SK-N-DZ (cell line): Measurements from ENCODE around the gene PWP1.

GRCh38 chr12:107645740-107646596, 39.6 kb upstream of the PWP1 start:
RAMPAGE:
- cytosol, long total RNA: no peak
- nucleus, long total RNA: no peak

DNA sequence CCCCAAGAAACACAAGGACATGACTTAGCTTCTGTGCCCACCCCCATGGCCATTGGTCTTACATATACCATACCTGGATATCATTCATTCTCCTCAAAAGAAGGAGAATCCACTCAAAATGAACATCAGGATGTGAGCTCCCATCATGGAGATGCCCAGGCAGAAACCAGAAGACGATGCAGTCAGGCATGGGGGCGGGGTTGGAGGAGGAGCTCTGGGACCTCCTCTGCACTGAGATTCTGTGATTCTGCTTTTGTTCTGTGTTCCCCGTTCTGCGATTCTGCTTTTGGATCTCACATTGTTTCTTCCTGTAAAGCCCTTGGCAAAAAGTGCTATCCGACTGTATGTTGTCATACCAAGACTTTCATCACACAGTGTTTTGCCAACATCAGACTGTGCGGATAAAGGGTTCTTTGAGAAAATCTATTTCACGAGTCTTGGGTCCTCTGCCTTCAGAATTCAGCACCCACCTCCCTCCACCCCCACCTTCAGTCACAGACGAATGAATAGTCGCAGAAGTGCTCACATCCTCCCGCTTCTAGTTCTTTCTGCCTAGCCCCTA, 24.8 kb upstream of the PWP1 start:
RAMPAGE:
- cytosol, long total RNA: no peak
- nucleus, long total RNA: no peak

DNA sequence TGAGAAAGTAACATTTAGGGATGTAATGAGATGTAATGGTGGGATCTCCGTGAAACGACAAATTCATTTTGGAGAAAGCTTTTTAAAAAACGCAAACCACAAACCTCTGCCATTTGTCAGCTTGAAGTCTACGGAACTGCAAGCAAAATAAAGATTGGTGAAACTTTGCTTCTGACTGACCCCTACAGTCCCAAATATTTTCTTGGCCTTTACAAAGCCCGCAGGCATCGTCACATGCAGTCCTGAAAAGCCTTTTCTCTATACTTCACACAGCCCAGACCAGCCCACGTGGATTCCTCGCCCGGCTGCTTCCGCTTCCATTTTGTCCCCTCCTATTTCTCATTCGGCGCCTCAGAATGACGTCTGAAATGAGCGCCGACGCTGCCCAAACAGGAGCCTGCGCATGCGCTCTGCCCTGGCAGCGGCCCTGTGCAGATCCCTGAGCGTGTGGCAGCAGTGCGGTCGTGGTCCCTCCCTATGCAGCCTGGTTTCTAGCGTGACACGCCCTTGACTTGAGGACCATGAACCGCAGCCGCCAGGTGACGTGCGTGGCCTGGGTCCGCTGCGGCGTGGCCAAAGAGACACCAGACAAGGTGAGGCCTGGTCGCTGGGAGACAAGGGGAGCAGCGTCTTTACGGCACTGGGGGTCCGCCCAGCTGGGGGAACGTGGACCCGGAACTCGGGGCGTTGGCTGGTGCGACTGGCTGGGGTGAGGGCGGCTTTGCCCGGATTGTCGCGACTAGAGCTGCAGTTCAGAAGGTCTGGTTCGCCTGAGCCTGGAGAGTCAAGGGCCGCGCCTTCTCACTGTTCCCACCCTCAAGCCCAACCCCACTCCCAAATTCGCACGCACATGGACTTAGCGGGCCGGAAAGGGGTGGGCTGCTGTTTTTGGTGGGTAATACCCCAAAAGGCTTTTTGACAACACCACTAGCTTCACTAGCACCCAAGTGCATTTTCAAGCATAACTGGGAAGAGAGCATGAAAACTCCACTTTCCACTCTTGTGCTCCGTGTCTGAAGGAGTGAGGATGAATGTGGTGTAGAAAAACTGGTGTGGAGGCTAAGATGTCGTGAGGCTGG, at the start of gene PWP1:
PWP1 (plus strand) TSS at position 421 of the 1,079 bp plus-strand sequence.
RAMPAGE:
- cytosol, long total RNA: start-site peak on the plus strand centred at position 466 of the sequence, 104 bp wide, 1,515 and 1,333 reads in 2 replicates
- nucleus, long total RNA: start-site peak on the minus strand centred at position 302 of the sequence, 80 bp wide, 84 and 35 reads in 2 replicates; start-site peak on the plus strand centred at position 465 of the sequence, 105 bp wide, 646 and 88 reads in 2 replicates

DNA sequence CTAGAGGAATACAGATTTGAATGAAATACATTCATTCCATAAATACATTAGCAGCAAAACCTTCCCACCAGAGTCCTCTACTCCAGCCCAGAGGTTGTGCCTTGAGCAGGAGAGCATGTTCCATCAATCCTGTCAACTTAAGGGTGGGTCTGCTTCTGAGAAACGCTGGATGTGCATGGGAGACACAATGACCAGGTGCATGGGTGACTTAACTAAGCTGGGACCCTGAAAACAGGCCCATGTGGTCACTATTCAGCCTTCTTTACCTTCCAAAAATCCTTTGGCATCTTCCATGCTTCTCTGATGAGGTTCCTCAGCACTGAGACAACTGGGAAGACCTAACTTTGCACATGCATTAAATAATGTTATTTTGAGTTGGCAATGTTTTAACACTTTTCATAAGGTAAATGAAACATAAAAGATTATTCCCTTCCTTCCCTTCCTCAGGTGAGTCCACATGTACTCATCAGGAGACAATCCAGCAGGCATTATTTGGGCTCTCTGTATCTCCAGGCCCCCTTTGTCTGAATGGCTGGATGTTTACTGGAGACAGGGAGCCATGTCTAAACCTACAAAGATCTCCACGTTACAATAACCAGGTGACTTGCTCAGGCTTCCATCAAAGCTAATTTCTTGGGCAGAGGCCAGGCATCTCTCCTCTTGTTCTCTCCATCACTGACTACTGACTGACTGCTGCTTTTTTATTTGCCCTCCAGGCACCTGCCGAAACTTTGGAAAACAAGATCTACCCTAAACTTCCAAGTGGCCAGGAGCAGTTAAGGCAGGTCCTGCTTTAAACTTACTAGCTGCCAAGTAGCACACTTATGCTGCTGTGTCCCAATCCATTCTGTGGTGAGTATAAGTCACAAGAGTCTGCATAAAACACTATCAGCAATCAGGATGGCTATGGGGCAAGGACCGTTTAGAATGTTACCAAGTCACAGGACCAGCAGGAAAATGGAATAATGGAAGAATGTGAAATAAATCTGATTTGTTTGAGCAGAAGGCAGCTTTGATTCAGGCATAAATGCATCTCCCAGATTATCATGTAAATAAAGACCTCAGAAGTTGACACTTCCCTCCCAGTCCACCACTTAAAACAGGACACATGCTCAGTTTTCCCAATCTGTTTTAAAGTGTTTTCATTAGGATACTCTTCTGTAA, 27.7 kb downstream of the PRDM4 start:
RAMPAGE:
- cytosol, long total RNA: no peak
- nucleus, long total RNA: no peak

RAMPAGE:
- cytosol, long total RNA: no peak
- nucleus, long total RNA: no peak
Measured at GRCh38 chr12:108288766-108289621, 50.1 kb downstream of the CMKLR1 start.

GRCh38 chr12:108312900-108313165, 26.3 kb downstream of the CMKLR1 start:
RAMPAGE:
- cytosol, long total RNA: no peak
- nucleus, long total RNA: no peak

GRCh38 chr12:108340096-108340504, 989 bp upstream of the CMKLR1 start:
RAMPAGE:
- cytosol, long total RNA: no peak
- nucleus, long total RNA: no peak

DNA sequence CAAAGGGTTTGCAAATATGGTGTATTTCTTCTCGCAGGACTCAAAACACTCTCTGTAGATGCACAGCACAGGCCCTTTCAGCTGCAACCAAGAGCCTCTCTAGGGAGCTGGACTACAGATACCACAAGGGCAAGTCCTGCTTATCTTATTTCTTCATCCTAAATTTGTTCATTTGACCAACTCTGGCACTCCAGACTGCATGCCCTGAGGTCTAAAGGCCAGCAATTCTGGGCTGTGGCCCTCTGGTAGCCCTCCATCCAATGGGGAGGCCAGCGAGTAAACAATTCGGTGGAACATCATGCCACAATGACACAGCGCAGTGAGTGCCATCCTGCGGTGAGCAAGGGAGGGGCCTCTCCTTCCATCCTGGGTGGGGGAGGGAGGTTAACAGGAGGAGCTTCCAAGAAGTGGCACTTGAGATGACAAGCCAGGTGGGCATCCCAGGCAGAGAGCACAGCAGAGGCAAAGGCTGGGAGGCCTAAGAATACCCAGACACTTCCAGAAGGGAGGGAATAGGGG, 659 bp upstream of the SELPLG start:
RAMPAGE:
- cytosol, long total RNA: no peak
- nucleus, long total RNA: no peak

GRCh38 chr12:108695981-108696318, 35.4 kb downstream of the CORO1C start:
RAMPAGE:
- cytosol, long total RNA: no peak
- nucleus, long total RNA: no peak

RAMPAGE:
- cytosol, long total RNA: no peak
- nucleus, long total RNA: no peak
Measured at GRCh38 chr12:108721223-108721586, 10.1 kb downstream of the CORO1C start.

GRCh38 chr12:108724346-108724724, 7.0 kb downstream of the CORO1C start:
RAMPAGE:
- cytosol, long total RNA: no peak
- nucleus, long total RNA: no peak

DNA sequence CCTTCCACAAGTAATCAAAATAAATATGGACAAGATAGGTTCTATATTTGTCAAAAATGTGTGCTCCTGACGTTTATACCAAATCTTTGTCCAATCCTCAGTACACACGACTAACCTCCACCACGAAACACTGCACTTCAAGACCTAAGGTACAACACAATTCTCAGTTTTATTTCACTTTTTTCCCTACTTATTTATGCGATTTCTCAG, 2.0 kb downstream of the CORO1C start:
RAMPAGE:
- cytosol, long total RNA: no peak
- nucleus, long total RNA: no peak

DNA sequence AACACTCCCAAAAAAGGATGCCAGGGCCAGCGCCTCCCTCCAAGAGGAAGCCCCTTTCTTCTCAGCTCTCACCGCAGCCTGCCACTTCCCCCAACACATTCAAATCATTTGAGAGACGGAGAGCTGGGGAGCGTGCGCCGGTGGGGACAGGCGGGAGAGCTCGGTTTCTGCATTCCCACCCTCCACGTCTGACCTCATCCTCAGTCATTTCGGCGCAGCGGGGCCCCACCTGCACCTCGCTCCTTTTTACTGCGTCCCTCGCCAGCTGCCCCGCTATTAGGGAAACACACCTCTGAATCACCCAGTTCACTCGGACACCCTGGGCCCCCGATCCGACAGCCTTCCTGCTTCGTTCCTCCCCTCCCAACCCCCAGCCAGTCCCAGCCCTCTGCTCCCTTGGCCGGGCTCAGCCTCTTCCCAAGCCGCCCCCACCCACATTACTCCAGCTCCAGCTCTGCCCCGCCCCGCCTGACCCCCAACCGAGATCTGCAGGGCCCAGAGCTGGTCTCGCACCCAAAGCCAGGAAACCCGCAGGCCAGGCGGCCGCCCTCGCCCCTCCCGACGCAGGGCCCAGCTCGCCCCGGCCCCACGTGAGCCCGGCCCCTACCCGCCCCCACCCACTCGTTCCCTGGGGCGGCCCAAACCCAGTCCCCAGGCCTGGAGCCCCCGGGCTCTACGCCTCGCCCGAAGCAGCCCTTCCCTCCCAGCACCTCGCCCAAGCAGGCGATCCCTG, 819 bp downstream of the CORO1C start:
RAMPAGE:
- cytosol, long total RNA: no peak
- nucleus, long total RNA: no peak

RAMPAGE:
- cytosol, long total RNA: no peak
- nucleus, long total RNA: no peak
Measured at GRCh38 chr12:108787616-108788208, 56.4 kb upstream of the CORO1C start.

DNA sequence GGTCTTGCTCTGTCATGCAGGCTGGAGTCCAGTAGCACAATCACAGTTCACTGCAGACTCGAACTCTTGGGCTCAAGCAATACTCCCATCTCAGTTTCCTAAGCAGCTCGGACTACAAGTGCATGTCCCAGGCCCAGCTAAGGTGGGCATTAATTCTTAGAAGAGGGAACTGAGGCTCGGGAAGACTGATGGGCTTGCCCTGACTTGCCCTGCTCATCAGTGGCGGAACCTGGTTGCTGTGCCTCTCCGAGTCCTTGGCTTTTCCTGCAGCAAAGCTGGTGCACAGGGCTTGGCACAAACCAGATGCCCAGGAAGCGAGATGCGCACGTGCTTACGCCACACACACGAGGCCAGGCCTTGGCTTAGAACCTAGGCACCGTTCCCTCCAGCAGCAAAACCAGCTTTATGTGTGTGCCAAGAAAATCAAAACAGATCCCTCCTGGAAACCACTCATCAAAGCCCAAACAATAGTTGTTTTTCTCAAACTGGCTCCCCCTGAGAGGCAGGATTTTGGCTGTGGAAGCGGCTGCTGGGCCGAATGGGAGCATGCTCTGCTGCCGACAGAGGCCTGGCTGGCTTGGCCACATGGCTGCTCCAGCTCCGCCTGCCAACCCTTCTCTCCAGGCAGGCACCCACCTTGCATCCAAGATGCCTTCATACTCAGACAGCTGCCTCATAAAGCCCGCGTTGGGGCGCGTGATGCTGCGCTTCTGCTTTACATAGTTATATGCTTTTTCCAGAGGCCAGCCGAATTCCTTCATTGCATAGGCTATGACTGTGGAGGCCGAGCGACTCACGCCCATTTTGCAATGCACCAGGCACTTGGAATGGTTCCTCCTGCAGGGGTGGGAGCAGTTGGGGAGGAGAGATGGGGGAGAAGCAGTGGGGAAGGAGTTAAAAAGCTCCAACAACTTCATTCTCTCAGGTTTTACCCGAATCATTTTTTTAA, 58.7 kb downstream of the SSH1 start:
RAMPAGE:
- cytosol, long total RNA: no peak
- nucleus, long total RNA: no peak

GRCh38 chr12:108810607-108811685, 46.4 kb downstream of the SSH1 start:
RAMPAGE:
- cytosol, long total RNA: no peak
- nucleus, long total RNA: no peak

RAMPAGE:
- cytosol, long total RNA: no peak
- nucleus, long total RNA: no peak
Measured at GRCh38 chr12:108966568-108966782, 54.4 kb downstream of the SVOP start.

DNA sequence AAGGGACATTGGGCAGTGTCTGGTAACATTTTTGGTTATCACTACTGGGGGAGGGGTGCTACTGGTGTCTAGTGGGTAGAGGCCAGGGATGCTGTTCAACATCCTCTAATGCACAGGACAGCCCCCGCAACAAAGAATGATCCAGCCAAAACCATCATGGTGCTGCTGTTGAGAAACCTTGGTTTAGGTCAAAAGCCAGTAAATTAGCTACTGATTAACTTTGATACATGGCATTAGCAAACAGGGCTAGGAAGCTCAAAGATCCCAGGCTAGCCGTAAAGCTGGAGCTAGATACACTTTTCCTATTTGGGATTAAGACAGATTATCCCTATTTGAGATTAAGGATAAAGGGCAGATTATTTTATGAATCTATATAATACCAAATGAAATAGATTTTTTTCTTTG, 8.8 kb downstream of the ALKBH2 start:
RAMPAGE:
- cytosol, long total RNA: no peak
- nucleus, long total RNA: no peak

DNA sequence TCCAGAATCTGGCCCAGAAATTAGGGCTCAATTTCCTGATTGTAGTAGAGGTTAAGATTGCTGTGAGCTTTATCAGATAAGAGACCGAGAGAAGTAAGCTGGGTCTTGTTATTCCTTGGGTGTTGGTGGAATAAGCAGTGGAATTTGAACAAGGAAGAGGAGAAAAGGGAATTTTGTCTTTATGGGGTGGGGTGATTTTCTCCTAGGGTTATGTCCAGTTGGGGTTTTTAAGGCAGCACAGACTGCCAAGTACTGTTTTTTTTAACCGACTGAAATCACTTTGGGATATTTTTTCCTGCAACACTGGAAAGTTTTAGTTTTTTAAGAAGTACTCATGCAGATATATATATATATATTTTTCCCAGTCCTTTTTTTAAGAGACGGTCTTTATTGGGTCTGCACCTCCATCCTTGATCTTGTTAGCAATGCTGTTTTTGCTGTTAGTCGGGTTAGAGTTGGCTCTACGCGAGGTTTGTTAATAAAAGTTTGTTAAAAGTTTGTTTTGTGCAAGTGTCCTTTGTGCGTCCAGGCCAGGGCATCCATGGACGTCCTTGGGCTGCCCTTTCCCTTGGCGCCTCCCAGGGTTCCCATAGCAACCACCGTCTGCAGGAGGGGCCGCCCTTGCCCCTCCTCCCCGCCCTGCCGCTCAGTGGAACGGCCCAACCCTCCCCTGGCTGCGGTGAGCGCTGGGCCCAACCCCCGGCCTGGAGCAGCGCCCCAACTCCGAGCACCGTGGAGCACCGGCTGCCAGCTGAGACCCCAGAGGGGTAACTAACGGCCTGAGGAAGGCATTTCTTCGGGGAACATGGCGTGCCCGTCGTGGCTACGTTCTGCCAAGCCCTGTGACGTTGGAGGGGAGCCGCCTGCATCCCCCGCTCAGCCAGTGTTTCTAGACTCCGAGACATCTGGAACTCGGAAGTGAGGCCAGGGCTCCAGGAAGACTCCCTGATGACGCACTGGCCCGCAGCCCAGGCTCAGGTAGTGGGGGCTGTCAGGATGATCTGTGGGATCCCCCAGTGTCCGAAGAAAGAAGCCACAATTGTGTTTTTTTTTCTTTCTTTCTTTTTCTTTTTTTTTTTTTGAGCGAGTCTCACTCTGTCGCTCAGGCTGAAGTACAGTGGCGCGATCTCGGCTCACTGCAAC, 5.5 kb upstream of the ACACB start:
RAMPAGE:
- cytosol, long total RNA: no peak
- nucleus, long total RNA: no peak

DNA sequence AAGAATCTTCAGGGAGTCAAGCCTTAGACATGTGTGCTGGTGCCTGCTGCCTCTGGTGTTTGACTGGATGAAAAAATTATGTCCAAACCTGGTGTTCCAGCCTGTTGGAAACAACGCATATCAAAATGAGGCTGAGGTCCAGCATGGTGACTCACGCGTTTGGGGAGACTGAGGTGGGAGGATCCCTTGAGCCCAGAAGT, 27.3 kb downstream of the ACACB start:
RAMPAGE:
- cytosol, long total RNA: no peak
- nucleus, long total RNA: no peak